Skeletal muscle tissue (tissue), 7 donors: Measurements from ENCODE around the genes TMEM63A and LEFTY2.

DNA sequence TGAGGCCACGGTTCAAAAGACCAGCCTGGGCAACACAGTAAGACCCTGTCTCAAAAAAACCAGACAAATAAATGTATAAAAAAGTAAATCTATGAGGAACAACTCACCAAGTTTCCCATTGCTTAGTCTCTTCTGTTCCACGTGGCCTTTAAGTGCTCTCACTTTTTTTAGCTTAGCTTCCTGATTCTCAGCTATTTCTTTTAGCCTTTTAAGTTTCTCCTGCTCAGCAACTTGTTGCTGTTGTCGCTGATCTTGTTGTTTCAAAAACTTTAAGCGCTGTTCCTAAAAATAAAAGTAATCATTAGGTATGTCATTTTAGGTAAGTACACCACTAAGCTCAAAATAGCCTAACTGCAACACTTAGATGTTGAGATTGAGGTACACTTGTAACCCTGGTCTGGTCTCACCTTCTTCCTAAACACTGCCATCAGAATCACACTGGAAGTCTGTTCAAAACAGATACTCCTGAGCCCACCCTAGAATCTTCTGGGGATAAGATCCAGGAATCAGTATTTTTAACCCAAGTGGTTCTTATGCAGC is 41.6 kb downstream of the TP53BP2 start:
- PRO-cap, 3 experiments, result no peak in any of the 3 experiments
- RAMPAGE, long total RNA, result no peak
- RRBS, 2 experiments, result no CpG with 5 or more reads among the region's 4 CpGs

DNA sequence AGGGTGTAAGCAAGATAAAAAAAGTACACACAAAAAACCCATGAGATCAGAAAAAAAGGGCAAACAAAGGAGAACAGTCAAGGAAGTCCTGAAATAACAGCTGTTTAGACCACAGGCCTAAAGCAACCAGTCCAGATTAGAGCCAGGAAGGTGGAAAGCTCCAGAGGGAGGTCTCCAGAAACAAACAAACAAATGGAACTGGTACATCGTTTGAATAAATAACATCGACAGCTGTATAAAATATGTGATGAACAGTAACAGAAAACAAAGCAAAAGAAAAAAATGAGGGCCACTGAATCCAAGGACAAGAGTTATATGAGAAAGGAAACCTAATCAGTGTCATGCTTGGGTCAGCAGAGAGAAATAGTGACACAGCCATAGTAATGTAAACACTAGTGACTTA is 67.5 kb downstream of the NVL start:
- PRO-cap, 3 experiments, result no peak in any of the 3 experiments
- RAMPAGE, long total RNA, result no peak
- RRBS, 2 experiments, result no CpG with 5 or more reads among the region's 2 CpGs

DNA sequence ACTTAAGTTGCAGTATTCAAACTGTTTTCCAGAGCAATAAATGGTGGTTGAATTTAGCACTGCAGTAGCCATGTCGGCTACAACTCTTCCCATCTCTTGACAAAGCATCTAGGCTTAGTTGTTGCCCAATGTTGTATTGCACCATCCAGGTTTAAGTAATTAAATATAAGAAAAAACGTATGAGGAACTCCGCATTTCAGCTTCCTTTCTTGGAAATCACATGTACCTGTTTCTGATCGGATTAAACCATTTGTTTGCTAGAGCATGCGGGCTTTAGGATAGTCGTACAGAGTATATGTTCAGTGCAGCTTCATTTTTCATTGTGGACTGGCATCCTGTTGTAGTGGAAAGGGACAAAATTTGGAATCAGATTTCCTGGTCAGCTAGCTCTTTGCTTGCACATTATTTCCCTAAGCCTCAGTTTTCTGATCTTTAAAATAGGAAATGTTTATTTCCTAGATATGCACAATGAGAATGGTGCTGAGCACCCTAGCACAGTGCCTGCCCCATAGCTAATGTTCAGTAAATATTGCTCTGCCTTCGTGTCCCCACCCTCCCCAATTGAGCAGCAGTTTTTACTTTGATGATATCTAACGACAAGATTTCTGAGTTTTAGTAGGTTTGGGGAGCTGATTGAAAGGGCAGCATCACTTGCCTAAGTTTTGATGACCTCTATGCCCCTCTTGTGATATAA is 1.2 kb downstream of the CNIH4 start:
- PRO-cap, 3 experiments, result no peak in any of the 3 experiments
- RAMPAGE, long total RNA, result no peak
- RRBS, 2 experiments, result no CpG with 5 or more reads among the region's 8 CpGs

- PRO-cap, 3 experiments, result no peak in any of the 3 experiments
- RAMPAGE, long total RNA, result no peak
- RRBS, 2 experiments, result no CpG with 5 or more reads among the region's 3 CpGs
Observed at GRCh38 chr1:224411322-224411653, 23.3 kb downstream of the WDR26 start.

- PRO-cap, 3 experiments, result no peak in any of the 3 experiments
- RAMPAGE, long total RNA, result no peak
- RRBS, 2 experiments, result no CpG with 5 or more reads among the region's 1 CpG
Observed at GRCh38 chr1:224411654-224412315, 22.8 kb downstream of the WDR26 start.

DNA sequence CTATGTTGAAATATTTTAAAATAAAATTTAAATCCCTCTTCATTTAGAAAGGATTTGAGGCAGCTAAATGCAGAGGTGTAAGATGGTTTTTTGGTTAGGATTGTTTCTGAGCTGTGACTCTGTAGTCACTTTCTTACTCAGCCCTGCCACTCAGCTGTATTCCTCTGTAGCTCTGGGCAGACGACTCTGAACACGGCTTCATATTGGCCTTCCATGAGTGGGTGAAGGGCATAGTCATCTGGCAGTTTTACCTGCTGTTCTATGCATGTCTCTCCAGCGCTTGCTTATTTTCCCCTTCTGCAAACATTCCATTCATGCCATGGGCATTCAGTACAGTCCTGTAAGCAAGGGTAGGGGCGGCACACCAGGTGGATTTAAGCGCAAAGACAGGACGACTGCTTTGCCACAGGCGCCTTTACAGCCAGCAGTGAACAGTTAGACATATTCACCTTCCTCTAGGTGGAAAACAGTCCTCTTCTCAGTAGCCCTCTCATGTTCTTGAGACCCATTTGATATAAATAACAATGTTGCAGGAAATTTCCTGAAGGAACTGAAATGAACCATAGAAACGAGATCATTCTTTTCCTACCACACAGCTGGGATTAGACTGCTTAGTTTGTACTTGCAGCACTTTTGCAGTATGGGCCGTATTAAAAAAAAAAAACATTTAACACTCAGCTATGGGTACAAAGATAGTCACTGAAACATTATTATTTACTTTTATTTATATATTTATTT is 4.5 kb upstream of the WDR26 start:
- PRO-cap, 3 experiments, result no peak in any of the 3 experiments
- RAMPAGE, long total RNA, result no peak
- RRBS, 2 experiments, result no CpG with 5 or more reads among the region's 9 CpGs

GRCh38 chr1:224502585-224503188 is 68.1 kb upstream of the WDR26 start:
- PRO-cap, 3 experiments, result no peak in any of the 3 experiments
- RAMPAGE, long total RNA, result no peak
- RRBS, 2 experiments, result no CpG with 5 or more reads among the region's 9 CpGs

DNA sequence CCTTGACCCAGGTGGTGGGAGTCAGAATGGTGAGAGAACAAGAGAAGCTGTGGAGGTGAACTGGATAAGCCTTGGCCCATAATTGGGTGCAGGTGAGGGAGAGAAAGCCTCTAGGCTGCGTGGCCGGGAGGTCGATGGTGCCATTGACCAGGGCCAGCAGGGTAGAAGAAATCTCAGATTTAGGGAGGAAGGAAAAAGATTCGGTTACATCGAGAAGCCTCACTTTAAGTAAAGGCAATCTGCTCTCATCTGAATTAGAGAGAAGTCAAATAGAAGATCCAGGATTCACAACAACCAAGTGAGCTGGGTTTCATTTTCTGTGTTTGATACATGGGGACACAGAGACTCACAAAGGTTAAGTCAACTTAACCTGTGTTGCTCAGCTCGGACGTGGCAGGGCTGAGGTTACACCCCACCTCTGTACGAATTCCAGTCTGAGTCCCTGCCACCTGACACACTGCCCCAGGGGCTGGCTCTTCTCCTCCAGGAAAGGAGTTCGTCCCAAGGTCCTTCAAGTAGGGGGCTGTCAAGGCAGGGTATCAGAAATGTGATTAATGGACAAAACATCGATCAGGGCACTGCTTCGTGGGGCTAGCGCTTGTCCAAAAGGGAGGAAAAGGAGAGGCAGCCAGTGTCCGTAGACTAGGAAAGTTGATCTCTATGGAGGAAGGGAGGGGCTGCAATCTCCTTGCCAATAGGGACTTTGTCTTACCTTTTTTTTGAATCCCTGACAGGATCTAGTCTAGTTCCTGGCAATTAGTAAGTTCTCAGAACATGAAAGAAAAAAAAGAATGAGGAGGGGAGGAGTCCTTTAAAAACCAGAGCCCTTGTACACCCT is 116.3 kb downstream of the CNIH3 start:
- PRO-cap, 3 experiments, result no peak in any of the 3 experiments
- RAMPAGE, long total RNA, result no peak
- RRBS, 2 experiments, result no CpG with 5 or more reads among the region's 13 CpGs

DNA sequence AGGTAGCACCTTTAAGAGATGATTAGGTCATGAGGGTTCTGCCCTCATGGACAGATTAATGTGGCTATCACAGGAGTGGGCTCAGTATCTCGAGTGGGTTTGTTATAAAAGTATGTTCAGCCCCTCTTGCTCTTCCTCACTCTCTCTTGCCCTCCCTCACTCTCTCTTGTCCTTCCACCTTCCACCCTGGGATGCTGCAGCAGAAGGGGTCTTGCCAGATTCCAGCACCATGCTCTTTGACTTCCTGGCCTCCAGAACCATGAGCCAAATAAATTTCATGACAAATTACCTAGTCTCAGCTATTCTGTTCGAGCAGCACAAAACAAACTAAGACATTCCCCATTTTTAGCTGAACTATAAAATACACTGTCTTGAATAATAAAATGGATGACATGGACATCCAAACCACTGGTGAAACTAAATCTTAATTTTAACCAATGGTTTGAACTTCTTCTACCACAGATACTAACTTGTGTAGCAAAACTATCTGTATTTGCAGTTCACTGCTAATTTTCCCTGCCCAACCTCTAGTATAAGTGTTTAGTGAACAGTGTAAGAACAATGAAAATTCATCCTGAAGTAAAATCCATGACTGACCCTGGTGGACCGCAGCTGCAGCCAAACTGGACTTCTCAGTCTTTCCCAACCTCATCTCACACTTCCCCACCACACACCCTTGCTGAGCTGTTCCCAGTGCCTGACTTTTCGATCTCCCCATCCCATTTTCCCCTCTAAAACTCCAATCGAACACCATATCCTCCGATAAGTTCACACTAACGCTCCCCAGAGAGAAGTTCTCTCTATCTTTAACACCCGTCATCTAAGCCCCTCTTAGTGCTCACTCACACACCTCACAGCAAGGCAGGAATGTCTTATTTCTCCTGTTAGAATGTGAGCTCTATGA is 22.2 kb downstream of the LBR start:
- PRO-cap, 3 experiments, result no peak in any of the 3 experiments
- RAMPAGE, long total RNA, result no peak
- RRBS, 2 experiments, result no CpG with 5 or more reads among the region's 8 CpGs

- PRO-cap, 3 experiments, result no peak in any of the 3 experiments
- RAMPAGE, long total RNA, result no peak
- RRBS, 2 experiments, result no CpG with 5 or more reads among the region's 12 CpGs
Observed at GRCh38 chr1:225411807-225412398, 15.9 kb downstream of the LBR start.

DNA sequence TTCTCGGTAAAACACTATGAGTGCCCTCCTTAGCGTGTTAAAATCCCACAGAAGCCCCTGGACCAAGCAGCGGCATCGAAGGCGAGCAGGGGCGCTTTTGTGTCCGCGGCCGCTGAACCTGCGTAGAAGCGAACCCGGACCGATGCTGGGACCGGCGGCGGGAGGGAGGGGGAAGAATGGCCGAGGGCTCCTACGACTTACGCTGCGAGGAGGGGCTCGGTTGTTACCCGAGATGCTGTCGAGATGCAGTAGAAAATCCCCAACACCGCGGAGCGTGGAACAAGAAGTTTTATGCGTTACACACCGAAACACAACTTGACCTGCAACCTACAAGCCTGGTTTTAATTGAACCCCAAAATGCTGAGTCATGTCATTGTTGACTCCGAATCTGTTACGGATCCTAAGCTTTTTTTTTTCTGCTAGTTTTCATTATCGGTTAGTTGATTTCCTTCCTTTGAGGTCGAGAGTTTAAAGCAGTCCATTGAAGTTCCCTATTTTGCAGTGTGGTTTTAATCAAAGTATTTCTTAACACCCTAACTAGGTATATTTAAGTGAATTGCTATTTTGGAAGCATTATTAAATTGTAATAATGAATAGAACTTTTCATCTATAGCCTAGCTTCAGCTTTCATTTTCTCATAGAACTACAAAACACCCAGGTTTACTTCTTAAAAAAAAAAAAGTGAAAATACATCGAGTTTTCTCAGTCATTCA is 823 bp upstream of the LBR start:
- PRO-cap, 3 experiments, result peak in 1 of 3 experiments; most common minus-strand start position 147 of the sequence (in 1)
- RAMPAGE, long total RNA, result no peak
- RRBS, 2 experiments, result no CpG with 5 or more reads among the region's 33 CpGs

- PRO-cap, 3 experiments, result peak in 2 of 3 experiments; most common plus-strand start chr1:225445151 (in 1); most common minus-strand start chr1:225444924 (in 1)
- RAMPAGE, long total RNA, result no peak
- RRBS, 2 experiments, result no CpG with 5 or more reads among the region's 7 CpGs
Observed at GRCh38 chr1:225444850-225445332, 17.1 kb upstream of the LBR start.

DNA sequence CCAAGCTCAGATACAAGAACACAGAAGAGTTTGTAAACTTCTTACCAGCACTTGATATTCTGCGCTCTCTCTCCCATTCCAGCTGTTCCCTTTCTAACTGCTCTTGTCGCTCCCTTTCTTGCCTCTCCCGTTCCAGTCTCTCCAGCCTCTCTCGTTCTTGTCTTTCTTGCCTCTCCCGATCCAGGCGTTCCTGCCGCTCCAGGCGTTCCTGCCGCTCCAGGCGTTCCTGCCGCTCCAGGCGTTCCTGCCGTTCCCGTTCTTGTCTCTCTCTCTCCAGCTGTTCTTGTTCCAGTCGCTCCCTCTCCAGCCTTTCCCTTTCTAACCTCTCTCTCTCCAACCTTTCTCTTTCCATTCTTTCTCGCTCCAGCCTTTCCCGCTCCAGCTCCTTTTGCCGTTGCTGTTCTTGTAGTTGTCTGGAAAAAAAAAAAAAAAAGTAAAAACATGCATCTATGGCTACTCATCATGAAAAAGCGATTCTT is 91.4 kb upstream of the LBR start:
- PRO-cap, 3 experiments, result no peak in any of the 3 experiments
- RAMPAGE, long total RNA, result no peak
- RRBS, 2 experiments, result no CpG with 5 or more reads among the region's 19 CpGs

GRCh38 chr1:225566998-225567764 is 85.7 kb downstream of the ENAH start:
- PRO-cap, 3 experiments, result no peak in any of the 3 experiments
- RAMPAGE, long total RNA, result no peak
- RRBS, 2 experiments, result no CpG with 5 or more reads among the region's 4 CpGs

GRCh38 chr1:225655345-225656024 is 2.6 kb upstream of the ENAH start:
- PRO-cap, 3 experiments, result peak in 1 of 3 experiments; most common minus-strand start chr1:225655527 (in 1)
- RAMPAGE, long total RNA, result no peak
- RRBS, 2 experiments, result no CpG with 5 or more reads among the region's 4 CpGs

DNA sequence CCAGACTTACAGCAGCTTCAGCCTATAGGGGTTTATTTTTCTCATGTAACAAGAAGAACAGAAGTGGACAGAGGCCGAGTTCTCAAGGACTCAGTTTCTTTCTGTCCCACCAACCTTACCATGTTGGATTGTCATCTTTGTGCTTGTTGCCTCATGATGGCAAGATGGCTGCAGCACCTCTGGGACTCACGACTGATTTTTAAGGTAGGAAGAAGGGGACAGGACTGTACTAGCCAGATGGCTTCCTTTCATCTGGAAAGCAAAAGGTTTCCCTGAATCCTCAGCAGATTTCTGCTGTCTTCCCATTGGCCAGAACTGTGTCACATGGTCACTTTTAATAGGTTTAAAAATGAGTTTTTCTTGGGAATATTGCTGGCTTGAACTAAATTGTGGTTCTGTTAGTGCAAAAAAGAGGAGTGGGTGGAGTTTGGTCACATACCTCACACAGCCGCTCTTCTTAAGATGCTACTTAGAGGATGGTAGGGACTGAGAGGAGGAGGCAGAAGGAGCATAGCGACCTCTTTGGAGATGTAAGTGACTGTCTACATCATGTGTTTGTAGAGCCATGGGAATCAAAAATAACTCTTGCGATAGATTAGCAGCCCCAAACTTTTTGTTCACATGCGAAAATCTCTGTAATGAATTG is 48.1 kb upstream of the ENAH start:
- PRO-cap, 3 experiments, result peak in 2 of 3 experiments; most common minus-strand start position 254 of the sequence (in 2)
- RAMPAGE, long total RNA, result no peak
- RRBS, 2 experiments, result no CpG with 5 or more reads among the region's 6 CpGs

DNA sequence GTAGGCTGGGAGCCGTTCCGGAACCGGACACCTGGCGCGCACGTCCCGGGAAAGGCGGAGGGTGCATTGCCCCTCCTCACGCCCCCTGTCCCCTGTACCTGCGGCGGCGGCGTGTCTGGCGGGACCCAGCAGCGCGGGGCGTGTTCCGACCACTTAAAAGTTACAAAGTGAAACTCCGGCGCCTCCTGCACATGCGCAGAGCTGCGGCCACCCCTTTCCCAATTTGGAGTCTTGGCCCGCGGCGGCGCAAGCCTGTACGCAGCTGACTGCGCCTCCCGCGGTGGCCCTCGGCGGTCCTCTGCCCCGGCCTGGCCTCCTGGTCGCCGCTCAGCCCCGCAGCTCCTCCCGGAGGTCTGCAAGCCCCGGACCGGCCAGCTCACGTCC is at the start of gene TMEM63A:
Gene TMEM63A, minus strand, starts transcription at position 175 of the 384 bp plus-strand sequence.
- PRO-cap, 3 experiments, result peak in 3 of 3 experiments; most common plus-strand start position 221 of the sequence (in 2); most common minus-strand start position 164 of the sequence (in 2)
- RAMPAGE, long total RNA, result no peak
- RRBS, 2 experiments, result 2 to 3% methylated on average over 17 to 20 of the region's 40 CpGs

GRCh38 chr1:225887468-225888060 is 1.4 kb downstream of the LEFTY1 start:
- PRO-cap, 3 experiments, result no peak in any of the 3 experiments
- RAMPAGE, long total RNA, result no peak
- RRBS, 2 experiments, result 18 to 23% methylated on average over 10 of the region's 60 CpGs

DNA sequence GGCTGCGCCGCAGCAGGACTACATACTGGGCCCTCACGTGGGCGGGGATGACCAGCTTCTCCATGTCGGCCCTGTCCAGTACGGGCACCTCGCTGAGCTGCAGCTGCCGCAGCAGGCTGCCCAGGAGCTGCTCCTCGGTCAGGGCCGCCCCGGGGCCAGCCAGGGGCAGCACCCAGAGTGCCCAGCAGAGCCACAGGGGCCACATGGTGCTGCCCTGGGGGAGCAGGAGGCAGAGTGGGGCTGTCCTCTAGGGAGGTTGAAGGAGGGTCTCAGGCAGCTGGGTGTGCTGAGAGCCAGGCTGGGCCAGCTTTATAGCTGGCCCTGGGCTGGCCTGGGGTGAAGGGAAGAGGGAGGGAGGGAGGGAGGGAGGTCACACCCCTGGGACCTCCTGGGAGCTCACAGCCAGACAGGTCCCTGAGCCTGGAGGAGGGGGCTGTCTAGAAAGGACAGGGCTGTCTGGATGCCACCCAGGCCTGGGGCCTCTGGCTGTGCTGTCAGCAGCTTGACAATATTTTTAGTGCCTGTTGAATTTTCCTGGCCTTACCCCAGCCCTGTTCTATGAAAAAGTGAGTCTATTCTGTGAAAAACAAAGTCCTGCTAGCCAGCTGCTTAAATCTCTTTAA is at the start of gene LEFTY2:
Gene LEFTY2, minus strand, starts transcription at position 285 of the 623 bp plus-strand sequence.
- PRO-cap, 3 experiments, result no peak in any of the 3 experiments
- RAMPAGE, long total RNA, result no peak
- RRBS, 2 experiments, result no CpG with 5 or more reads among the region's 11 CpGs

GRCh38 chr1:226075917-226076239 is 13.4 kb downstream of the H3-3A start:
- PRO-cap, 3 experiments, result no peak in any of the 3 experiments
- RAMPAGE, long total RNA, result no peak
- RRBS, 2 experiments, result no CpG with 5 or more reads among the region's 3 CpGs